Measurements from ENCODE around the gene AMHR2.

DNA sequence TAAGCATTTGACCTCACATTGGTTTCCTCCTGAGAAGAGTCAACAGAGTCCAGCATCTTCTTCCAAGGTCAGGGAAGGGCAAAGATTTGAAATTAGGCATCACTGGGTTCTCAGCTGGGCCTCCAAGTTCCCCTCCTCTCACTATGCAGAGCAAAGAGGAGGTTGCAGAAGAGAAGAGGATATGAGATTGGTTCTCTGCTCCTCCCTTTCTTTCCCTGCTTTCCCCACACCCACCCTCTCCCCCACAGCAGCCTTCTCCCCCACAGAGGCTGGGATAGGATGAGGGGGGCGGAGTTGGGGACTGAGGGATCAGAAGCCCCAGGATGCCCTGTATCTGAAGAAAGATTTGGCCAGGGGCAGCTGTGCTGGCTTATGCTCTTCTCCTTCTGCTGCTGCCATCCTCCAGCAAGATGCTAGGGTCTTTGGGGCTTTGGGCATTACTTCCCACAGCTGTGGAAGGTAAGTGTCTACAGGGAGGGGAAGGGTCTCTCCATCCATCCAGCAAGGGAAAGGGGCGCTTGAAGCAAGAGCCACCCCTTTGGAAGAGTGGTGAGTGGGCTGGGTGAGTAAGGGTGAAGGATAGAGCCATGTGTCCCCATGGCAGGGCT, at the start of gene AMHR2:
TSS of gene AMHR2 (plus strand) at position 331 of the 608 bp plus-strand sequence.
- RRBS, result no CpG with 5 or more reads among the region's 2 CpGs

DNA sequence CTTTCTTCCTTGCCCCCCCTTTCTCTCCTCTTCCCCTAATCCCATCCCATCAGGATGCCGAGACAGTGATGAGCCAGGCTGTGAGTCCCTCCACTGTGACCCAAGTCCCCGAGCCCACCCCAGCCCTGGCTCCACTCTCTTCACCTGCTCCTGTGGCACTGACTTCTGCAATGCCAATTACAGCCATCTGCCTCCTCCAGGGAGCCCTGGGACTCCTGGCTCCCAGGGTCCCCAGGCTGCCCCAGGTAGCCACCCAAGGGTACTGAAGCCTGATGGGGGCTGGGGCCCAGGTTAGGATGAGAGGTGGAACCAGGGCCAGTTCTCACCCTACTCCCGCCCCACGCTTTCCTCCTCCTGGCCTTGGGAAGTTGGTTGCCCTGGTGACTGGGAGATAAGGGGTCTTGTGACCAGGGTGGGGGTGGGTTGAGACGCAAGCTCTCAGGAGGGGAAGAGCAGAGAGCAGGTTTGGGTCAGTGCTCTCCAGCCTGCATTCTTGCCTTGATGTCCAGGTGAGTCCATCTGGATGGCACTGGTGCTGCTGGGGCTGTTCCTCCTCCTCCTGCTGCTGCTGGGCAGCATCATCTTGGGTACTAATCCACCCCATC, 1.1 kb downstream of the AMHR2 start:
- RRBS, result no CpG with 5 or more reads among the region's 5 CpGs

- RRBS, result no CpG with 5 or more reads among the region's 3 CpGs
Observed at GRCh38 chr12:53443474-53443884, 1.9 kb downstream of the PRR13 start.

- RRBS, result no CpG with 5 or more reads among the region's 24 CpGs
Observed at GRCh38 chr12:53486396-53487598, 12.5 kb downstream of the MAP3K12 start.

GRCh38 chr12:53505147-53505749, 2.0 kb downstream of the NPFF start:
- RRBS, result 30% methylated on average over 2 of the region's 17 CpGs

GRCh38 chr12:53513621-53514075, 6.4 kb upstream of the NPFF start:
- RRBS, result no CpG with 5 or more reads among the region's 3 CpGs

DNA sequence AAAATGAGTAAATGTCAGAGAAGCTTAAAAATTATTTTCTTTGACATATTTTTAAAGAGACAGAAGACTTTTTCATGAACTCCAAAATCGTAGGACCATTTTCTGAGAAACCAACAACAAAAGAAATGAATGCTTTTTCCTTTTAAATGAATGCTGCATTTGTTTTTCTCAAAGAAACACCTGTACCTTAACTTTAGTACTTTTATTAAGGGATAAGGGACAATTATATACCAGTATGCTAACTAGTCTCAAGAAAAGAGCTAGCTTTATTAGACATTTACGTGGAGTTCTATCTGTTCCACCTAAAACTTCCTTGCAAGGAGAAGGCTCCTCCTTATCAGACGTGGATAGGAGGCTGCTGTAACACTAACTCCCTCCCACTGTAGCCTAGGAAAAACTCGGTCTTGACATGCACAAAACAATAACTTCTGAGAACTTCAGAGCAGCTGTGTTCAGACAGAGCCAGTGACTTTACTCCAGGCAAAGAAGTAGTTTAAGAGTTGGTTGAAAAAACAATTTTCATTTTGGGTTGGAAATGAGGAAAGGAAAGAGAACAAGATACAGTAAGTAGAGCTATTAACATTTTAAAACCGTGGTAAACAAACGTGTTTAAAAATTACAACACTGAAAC, 2.7 kb downstream of the ATF7 start:
- RRBS, result no CpG with 5 or more reads among the region's 6 CpGs

DNA sequence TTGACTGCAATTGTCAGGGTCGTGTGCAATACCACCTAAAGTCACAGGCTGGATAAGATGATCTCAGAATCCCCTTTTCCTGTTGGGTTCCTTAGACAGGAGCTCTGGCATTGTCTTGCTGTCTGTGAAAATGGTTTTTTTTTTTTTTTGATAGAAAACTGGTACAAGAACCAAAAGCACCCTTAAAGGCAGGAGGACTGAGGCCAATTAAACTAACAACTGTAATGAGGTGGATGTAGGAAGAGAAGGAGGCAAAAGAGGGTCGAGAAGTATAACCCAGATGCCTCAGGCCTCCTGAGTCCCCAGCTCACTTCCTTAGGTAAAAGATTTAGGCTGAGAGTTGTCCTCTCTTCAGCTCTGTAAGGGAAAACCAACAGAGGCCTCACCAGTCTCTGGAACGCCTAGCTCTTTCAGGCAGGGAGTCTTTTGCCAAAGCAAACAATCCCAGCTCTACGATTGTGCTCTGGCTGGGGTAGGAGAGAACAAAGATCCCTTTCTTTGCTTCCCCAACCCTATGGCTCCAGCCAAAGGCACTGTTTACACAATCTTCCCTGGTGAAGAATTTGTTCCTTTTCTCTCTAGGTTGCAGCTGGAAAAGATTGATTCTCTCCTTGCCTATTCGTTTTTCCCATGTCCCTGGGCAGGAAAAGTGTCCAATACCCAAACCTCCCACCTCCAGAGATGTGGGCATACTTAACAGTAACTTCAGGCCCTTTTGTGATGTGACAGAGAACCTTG, 17.0 kb downstream of the ATP5MC2 start:
- RRBS, result no CpG with 5 or more reads among the region's 5 CpGs

DNA sequence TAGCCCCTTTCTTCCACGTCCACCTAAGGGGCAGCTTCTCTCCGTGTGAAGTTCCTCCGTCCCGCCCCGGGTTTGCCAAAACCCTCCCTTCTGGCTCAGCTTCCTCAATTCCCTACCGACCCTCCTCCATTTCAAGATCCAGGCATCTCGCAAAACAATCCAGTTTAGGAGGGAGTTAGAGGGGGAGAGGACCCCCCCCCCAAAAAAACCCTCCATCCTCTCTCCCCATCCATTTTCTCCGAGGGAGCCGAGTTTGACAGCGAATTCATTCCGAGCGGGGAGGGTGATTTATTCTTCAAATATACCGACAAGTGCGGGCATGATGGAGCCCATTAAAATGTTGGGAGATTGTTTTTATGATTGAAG, 20.9 kb upstream of the ATP5MC2 start:
- RRBS, result no CpG with 5 or more reads among the region's 14 CpGs

- RRBS, result no CpG with 5 or more reads among the region's 9 CpGs
Observed at GRCh38 chr12:53972109-53972692, 725 bp upstream of the HOXC11 start.

GRCh38 chr12:53978829-53979552, 6.0 kb upstream of the HOXC10 start:
- RRBS, result no CpG with 5 or more reads among the region's 8 CpGs

- RRBS, result 8% methylated on average over 6 of the region's 55 CpGs
Observed at GRCh38 chr12:53983208-53984404, 1.3 kb upstream of the HOXC10 start.

DNA sequence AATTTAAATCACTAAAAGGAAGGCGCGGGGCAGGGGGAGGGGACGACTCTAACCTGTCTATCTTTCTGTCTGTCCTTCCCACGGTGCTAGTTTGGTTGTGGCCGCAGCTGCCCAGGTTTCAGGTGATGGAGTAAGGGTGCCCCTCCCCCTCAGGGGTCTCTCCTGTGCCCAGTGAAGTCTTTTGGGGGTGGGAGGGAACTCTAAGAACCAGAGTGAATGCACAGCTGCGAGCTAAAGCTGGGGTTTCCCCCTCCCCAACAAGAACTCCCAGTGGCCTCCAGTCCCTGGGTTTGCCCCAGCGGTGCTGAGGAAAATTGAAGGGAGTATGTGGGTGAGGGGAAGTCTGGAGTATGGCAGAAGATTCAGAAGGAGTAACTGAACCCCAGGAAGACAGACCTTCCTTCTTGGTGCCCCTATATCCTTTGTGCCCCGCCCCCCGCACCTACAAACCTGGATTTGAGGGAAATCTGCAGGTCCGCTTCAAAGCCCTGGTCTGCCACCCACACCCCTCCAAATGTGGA, 3.7 kb upstream of the HOXC9 start:
- RRBS, result no CpG with 5 or more reads among the region's 10 CpGs

GRCh38 chr12:54017589-54018574, 9.1 kb downstream of the HOXC8 start:
- RRBS, result 4% methylated on average over 8 of the region's 48 CpGs

DNA sequence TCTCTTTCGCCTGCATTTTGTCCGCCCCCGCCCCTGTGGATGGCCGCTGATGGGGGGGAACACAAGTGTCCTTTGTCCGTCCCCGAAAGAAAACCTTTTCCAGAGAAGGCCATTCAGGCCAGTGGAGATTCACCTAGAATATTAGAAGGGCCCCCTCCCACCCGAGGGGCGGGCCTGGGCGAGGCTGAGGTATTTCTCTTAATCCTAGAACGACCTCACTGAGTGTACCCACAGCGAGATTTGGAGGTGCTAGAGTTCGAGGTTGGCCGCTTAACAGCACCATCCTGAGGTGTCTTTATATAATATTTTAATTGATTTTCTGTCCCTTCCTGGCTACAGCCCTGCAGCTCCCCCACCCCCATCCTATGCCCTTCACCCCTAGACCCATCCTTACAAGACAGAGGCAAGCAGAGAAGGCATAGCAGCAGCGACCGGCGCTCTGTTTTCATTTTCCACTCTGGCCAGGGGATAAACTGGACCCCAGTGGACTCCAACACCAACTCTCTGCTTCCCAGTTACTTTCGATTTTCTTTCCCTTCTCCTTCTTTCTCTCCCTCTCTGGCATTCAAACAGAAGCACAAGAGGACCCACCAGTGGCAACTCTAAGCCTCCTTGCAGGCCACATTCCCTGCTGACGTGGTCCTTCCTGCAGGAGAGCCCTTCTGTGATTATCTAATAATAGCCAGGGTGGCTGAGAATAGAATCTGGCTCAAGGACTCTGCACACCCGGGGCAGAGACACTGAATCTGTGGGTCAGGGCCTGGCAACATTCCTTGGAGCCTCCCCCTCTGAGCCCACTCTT, 8.5 kb upstream of the HOXC6 start:
- RRBS, result no CpG with 5 or more reads among the region's 19 CpGs

DNA sequence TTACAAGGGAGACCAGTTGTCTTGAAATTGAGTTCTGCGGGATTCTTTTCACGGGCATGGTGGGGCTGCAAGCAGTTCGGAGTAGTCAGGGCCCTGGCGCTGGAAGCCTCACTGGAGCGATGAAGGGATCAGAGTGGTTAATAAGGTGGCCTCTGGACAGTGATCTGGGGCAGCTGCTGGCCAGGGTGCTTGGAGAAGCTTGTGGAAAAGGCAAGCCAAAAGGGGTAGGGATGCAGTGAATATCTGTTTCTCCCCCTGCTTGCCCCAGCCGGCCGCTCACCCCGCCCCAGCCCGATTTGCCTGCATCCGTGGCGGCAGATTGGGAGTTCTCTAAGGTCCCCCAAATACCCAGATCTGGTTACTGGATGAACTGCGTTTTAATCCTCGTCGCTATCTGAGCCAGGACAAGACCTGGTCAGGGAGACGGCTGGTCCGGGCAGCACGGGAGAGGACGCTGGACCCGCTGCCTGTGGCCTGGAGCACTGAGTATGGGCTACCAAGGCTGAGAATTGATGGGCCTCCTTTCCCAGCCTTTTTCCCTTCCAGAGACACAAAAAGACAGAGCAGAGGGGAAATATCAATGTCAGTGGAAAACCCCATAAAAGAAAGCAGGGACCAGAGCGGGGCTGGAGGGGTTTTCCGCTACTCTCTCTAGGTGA, 7.2 kb upstream of the HOXC6 start:
- RRBS, result no CpG with 5 or more reads among the region's 21 CpGs

DNA sequence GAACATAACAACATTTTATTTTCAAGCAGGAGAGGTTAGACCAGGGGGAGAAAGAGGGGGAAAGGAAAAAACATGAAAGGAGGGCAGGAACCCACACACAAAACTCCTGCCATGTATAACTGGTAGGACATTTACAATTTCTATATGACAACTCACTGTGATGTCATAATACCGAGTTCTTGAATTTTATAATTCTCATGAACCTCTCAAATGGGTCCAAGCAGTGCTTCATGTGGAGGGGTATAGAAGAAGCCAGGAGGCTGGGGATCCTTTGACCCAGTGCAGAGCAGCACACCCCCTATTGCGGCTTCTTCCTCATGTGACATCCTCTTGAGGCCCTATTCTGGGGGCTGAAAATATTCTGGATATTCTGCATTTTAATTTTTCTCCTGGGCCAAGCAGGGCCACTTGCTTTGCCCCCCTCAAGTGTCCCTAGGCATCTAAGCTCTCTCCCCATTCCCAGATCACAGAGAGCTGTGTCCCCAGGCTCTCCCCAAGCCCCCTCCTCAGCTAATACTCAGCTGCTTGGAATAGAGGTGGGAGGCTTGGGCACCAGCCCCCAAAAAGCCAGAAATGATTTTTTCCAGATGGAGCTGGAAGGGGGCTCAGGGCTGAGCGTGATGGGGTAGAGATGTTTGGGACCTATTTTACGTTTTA, 5.5 kb upstream of the HOXC6 start:
- RRBS, result no CpG with 5 or more reads among the region's 4 CpGs

- RRBS, result no CpG with 5 or more reads among the region's 9 CpGs
Observed at GRCh38 chr12:54196305-54196799, 7.6 kb upstream of the SMUG1 start.

DNA sequence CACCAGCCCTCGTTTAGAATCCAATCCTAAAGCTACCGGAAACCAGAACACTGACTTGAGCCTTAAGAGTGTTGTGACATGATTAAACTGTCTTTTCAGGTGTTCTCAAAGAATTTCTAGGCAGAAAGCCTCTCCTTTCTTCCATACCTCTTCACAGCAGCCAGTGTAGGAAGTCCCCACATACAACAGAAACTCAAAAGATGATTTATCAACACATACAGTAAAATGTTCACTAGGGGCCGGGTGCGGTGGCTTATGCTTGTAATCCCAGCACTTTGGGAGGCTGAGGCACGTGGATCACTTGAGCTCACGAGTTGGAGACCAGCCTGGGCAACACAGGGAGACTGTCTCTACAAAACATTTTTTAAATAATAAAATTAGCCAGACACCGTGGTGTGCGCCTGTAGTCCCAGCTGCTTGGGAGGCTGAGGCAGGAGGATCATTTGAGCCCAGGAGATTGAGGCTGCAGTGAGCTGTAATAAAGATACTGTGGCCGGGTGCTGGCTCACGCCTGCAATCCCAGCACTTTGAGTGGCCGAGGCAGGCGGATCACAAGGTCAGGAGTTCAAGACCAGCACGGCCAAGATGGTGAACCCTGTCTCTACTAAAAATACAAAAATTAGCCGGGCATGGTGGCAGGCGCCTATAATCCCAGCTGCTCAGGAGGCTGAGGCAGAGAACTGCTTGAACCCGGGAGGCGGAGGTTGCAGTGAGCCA, 44.8 kb upstream of the SMUG1 start:
- RRBS, result no CpG with 5 or more reads among the region's 17 CpGs

All from pericardium (tissue), 1 donor.